ENCODE results near the genes ZCCHC8, PITPNM2 and SBNO1.

DNA sequence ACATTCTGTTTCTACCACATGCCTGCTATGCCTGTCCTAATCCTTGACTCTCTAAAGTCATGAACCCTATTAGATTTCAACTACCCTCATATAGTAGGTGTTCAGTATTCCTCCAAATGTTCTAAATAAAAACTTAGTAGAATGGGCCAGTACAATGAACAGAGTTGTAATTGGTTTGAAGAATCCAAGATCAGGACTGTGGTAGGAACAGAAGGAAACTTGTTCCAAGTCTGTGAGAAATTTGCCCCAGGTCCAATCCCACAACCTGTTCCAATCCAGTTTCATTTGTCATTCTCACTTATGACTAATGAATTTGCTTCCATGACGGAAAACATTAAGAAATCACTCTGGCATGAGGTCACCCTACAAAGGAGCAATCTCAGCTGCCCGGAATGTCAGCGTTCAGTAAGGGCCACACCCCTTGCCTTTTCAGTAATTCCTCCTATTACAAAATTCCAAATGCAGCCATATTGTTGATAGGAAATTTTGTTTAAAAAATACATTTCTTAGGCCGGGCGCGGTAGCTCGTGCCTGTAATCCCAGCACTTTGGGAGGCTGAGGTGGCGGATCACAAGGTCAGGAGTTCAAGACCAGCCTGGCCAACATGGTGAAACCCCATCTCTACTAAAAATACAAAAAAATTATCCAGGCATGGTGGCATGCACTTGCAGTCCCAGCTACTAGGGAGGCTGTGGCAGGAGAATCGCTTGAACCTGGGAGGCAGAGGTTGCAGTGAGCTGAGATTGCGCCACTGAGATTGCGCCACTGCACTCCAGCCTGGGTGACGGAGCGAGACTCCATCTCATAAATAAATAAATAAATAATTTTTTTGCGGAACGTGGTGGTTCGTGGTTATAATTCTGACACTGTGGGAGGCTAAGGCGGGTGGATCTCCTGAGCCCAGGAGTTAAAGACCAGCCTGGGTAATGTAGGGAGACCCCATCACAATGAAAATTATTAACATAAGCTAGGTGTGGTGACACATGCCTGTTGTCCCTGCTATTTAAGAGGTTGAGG is 36.3 kb downstream of the ZCCHC8 start:
- PRO-cap = no peak

DNA sequence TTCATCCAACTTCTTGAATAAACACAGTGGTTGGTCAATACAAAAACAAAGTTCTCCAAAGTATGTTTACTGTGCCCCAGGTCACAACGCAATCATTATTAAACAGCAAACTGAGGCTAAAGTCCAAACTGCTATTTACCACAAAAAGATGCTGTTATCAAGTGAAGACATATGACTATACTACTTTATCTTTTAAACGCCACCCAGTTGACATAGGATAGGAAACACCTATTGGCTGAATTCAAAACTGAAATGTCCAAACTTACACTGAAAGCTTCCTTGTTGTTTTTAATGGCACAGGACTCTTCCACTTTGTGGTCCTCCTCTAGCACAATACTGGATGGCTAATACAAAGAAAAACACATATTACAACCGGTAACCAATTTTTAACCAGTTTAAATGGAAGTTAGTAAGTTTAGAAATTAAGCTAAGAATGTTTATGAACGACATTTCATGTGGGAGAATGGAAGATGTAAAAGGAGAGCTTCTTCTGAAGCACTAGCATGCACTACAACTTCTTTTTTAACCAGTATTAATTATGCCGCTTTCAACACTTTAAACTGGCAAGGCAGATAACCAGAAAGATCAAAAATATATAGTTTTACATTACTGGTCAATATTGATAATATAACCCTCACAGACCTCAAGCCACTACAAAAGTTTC is 11.5 kb downstream of the ZCCHC8 start:
- PRO-cap = no peak

GRCh38 chr12:122500019-122501031 is at the start of gene ZCCHC8:
Gene ZCCHC8, minus strand, starts transcription at chr12:122500932.
- PRO-cap = unidirectional peak, minus-strand start at chr12:122500486; bidirectional peak, plus-strand start at chr12:122501180, minus-strand start at chr12:122500932

DNA sequence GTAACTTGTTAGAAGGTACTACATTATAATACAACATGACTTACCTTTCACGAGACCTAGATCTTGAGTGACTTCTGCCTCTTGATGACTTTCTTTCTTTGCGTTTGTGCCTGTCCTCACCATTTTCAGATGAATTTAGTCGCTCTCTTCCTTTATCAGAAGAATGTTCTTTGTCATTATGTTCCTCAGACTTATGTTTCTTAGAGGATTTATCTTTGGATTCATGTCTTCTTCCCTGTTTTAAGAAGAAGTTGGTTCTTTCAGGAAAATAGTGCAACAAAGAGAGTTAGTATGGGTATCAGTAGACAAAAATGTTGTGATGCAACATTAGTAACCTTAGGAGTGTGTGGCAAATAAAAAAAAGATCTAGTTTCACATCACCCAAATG is 7.9 kb downstream of the RSRC2 start:
- PRO-cap = no peak

DNA sequence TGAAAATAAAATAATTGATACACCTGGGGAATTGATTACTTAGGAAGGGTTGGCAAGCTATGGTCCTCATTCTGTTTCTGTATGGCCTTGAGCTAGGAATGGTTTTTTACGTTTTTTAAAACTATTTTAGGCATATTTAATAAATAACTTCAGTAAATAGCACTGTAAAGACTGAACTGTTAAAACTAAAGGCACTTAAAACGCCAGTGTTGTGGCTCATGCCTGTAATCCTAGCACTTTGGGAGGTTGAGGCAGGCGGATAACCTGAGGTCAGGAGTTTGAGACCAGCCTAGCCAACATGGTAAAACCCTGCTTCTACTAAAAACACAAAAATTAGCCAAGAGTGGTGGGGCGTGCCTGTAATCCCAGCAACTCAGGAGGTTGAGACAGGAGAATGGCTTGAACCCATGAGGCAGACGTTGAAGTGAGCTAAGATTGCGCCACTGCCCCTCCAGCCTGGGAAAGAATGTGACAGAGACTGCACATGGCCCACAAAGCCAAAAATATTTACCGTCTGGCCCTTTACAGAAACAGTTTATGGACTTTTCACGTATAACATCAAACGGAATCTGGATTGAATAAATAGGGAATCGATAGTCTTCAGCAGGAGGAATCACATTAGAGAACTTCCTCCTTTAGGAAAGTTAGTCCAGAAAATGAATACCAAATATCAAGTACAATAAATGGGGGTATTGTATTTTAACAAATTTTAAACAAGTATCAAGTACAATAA is 3.5 kb downstream of the RSRC2 start:
- PRO-cap = no peak

GRCh38 chr12:122836049-122836581 is 858 bp downstream of the HIP1R start:
- PRO-cap = bidirectional peak, plus-strand start at chr12:122836742, minus-strand start at chr12:122836490

GRCh38 chr12:122849374-122850224 is 14.3 kb downstream of the HIP1R start:
- PRO-cap = no peak

DNA sequence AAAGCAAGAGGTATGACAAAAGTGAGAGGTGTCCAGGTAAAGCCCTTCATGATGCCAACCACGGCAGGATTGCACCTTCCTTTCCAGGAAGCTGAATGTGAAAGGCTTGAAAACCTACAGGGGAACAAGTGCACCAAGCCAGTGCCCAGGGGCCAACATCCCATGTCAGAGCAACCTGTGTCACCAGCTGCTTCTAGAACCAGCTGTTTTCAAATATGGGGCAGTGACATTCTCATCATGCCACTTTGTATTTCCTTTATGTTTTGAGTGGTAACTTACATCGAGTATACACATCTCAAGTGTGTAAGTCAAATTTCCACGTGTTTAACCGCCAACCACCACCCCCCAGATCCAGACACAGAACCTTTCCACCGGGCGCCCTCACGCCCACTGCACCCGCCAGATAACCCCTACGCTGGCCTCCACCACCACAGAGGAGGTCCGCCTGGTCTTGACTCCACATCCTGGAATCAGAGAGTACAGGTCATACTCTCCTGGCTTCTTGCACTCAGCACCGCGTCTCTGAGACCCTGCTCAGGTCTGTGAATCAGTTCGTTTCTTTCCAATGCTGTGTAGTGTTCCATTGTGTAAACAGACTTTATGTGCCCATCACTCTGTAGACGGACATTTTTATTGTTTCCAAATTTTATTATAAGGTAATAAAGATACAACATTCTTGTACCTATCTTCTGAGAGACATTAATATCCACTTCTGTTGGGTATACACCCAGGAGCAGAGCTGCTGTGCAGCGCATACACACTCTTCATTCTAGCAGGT is 27.2 kb downstream of the VPS37B start:
- PRO-cap = no peak

DNA sequence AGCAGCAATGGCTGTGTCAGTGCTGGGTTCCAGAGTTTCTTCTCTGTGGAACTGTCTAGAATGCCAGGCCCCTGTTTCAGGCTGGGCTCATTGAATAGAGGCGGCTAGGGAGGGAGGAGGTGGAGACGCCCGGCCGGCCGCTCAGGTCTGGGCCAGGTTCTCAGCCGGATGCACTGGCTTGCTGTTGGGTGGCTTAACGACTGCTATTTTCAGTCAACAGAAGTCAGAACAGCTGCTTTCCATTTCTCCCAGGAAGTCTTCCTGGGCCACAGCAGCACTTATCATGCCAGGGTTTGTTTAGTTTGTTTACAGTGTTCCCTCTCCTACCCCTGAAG is 26.0 kb upstream of the VPS37B start:
- PRO-cap = no peak

GRCh38 chr12:123024780-123025535 is 44.5 kb downstream of the ARL6IP4 start:
- PRO-cap = no peak

DNA sequence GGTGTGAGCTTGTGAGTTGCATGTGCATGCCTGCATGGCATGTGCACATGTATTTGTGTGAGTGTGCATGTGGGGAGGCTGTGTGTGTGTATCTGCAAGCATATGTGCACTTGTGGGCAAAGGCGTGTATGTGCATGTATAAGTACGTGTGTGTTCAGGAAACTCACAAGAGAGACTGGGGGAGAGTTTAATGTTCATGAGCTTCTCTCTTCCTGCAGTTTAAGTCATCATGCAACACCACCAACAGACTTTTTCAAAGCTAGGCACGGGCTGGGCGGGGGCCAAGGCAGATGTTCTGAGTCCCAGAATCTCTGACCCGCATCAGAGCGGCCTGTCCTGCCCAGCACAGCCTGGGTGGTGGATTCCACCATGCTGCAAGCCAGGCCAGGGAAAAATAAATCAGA is 75.8 kb downstream of the PITPNM2 start:
- PRO-cap = no peak

DNA sequence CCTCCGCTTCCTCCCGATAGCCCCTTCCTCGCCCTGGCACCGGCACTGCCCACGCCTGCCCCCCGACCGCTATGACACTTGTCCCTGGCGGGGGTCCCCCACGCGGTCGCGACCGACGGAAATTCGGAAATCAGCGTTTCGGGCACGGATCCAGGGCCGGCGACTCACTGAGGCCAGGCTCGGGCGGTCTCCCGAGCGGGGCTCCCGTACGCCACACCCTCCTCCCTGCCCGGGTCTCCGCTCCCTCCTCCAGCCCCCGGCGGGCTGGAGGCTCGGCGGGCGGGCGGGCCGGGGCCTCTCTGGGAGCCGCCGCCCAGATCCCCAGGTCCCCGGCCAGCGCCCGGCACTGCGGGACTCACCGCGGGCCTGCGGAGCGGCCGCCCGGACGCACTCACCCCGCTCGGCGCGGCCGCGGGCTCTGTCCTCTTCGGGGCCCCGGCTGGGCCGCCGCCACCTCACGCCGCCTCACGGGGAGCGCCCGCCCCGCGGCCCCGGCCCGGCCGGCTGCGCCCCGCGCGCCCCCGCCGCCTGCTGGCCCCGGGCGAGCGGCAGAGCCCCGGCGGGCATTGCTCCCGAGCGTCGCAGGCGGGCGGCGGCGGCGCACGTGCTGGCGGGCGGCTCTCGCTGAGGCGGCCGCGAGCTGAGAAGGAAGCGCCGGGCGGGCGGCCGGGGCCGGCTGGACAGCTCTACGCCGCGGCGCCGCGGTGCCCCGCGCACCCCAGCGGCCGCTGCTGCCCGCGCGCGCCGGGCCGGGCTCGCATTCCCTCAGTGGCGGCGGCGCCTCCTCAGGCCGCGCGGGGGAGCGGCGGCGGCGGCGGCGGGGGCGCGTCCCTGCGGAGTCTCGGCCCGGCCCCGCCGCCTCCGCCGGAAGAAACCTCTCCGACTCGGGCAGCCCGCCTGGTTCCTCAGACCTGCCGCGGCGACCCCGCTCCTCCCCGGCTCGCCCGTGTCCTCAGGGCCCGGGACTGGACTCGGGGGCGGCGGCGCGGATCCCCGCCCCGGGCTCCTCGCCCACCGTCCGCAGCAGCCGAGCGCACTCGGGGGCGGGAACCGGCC is at the start of gene PITPNM2:
PITPNM2 (minus strand) TSS at position 733 of the 1,056 bp plus-strand sequence.
- PRO-cap = bidirectional peak, plus-strand start at position 788 of the sequence, minus-strand start at position 733 of the sequence

GRCh38 chr12:123363507-123364608 is 789 bp downstream of the SBNO1 start:
- PRO-cap = unidirectional peak, plus-strand start at chr12:123363631

DNA sequence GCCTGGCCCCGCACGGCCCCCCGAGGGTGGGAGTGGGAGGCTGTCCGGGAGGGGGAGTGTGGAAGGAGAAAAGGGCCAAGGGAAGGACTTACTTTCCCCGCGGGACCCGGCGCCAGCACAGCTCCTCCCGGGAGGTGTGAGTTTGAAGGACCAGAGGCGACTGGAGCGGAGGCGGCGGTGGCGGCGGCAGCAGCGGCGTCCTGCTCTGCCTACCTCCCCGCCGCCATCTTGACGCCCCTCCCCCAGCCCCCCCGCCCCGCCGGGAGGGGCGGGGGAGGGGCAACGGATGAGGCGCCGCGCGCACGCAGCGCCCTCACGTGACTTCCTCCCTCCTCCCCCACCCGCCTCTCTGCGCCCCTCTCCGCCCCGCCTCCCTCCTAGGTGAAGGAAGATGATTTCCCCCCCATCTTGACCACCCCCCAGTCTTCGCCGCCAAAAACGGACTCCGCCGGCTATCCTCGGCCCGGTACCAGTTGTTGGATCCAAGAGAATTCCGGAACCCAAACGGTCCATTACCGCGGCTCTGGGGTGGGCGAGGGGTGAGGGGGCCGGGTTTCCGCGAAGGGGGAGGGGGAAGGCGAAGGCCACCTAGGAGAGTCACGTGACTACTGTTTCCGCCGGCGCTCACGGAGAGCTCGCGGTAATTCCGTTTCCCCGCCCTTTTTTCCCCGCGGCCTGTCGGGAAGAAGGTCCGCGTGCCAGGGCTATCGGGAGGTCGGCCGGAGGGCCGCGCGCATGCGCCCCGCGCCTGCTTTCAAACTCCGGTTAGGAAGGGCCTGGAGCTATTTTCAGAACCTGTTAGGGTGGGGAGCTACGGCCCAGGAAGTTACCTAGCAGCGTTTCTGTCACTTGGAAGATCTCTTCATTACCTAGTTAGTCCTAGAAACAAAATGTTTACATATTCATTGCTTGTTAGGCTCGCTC is at the start of gene SBNO1:
SBNO1 (minus strand) TSS at position 239 of the 924 bp plus-strand sequence.
- PRO-cap = bidirectional peak, plus-strand start at position 340 of the sequence, minus-strand start at position 230 of the sequence; bidirectional peak, plus-strand start at position 791 of the sequence, minus-strand start at position 603 of the sequence

DNA sequence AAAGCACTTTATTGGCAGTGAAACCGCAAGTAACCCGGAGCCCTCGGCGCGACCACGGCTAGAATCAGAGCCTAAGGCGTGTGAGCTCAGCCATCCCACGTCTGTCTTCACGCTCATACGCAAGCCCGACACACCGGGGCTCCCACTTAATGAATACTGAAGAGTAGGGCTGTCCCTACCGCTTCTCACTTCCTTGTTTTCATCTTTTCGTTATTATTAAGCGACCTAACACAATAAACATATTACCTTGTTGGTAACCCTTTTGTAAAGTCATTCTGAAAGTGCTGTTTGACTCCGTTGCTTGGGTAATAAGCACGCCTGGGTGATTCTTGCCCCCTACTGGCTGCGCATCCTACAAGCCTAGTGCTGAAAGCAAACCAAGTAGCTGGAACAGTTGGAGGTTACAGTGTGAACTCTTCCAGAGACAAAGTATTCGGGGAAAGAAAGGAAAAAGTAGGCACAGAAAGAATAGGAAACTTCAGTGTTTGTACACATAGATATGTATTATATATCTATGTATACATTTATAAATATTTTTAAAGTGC is 958 bp upstream of the SBNO1 start:
- PRO-cap = bidirectional peak, plus-strand start at position 273 of the sequence, minus-strand start at position 187 of the sequence; bidirectional peak, plus-strand start at position 384 of the sequence, minus-strand start at position 345 of the sequence

GRCh38 chr12:123391483-123392161 is 7.7 kb downstream of the KMT5A start:
- PRO-cap = no peak

DNA sequence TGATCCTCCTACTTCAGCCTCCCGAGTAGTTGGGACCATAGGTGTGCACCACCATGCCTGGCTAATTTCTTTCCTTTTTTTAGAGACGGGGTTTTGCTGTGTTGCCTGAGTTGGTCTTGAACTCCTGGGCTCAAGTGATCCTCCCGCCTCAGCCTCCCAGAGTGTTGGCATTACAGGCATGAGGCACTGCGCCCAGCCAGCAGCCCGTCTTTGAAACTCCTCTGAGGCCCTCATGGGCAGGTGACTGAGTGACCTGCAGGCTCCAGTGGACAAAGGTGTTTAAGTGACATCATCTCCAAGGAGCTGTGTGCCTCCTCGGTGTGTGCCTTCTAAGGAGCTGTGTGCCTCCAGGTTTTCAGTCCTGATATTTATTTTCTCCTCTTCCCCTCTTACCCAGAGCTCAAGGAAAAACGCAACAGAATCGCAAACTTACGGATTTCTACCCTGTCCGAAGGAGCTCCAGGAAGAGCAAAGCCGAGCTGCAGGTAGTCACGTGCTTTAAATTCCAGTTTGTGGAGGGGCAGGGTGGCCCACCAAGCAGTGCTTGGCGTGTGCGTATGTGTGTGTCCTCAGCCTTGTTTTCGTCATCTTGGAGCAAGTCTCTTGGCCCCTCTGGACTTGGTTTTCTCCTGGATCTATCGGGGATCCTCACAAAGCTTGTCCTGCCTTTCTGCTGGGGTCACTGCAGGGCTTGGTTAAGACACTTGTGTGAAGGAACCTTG is 12.2 kb downstream of the KMT5A start:
- PRO-cap = no peak

DNA sequence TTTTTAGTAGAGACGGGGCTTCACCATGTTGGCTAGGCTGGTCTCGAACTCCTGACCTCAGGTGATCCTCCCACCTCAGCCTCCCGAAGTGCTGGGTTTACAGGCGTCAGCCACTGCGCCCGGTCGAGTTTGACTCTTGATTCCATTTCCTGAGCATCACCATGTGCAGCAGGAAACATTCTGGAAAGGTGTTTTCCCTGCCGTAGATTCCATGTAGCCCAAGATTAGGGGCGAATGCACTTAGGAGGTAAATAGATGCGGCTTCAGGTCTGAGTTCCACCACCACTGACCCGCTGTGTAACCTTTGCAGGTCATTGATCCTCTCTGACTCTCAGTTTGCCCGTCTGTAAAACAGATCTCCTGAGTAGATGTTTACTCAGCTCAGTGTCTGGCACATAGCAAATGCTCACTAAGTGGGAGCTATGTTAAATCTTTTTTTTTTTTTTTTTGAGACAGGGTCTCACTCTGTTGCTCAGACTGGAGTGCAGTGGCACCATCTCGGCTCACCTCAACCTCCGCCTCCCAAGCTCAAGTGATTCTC is 15.8 kb downstream of the RILPL2 start:
- PRO-cap = no peak

DNA sequence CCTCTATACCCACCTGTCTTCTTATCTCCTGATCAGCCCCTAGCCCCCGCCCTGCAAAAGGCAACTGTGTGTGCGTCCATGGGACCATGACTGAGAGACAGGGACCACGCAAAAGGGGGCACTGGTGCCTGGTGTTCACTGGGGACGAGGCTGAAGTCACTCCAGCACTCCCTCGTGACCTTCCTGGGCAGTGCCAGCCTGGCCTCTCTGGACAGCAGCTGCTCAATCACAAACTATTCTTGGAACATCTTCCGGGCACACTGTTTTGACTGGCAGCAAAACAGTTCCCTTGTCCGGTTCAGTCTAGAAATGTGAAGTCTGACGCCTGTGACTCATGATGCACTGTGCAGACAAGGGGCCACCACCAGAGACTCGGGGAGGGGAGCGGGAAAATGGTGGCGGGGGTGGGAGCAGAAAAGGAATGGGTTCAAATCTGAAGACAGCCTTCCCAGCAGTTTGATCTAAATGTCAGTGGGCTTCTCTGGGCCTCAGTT is 20.8 kb downstream of the SNRNP35 start:
- PRO-cap = unidirectional peak, plus-strand start at position 367 of the sequence

DNA sequence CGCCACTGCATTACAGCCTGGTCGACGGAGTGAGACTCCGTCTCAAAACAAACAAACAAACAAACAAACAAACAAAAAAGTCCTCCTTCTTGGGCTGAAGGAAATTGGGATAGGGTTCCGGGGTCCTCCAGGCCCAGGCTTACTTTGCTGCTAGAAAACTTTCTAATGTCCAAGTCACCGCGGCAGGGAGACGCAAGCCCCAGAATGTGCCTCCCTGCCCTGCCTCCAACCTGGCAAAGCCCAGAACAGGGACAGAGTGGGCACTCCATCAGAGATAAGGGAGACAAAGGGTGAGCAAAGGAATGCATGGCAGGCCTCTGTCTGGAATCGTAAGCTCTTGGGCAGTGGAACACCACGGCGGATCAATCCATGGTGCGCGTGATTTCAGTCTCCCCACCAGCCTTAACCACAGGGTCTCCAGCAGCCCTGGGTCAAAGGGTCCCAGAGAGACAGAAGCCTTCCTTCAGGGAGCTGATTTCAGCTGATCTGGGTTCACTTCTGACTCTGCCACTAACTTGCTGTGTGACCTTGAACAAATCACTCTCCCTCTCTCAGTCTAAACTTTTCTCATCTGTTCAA is 12.9 kb downstream of the RILPL1 start:
- PRO-cap = no peak

All from bronchial lymph node (tissue), 1 donor.